ENCODE data around the genes ASB13 and TASOR2.

GRCh38 chr10:4947113-4947630 is 16.0 kb upstream of the AKR1C1 start:
- PRO-cap = no peak

- PRO-cap = no peak
Observed at GRCh38 chr10:4995179-4995654, 8.4 kb downstream of the AKR1C2 start.

GRCh38 chr10:5093048-5093434 is 1.2 kb upstream of the AKR1C3 start:
- PRO-cap = no peak

DNA sequence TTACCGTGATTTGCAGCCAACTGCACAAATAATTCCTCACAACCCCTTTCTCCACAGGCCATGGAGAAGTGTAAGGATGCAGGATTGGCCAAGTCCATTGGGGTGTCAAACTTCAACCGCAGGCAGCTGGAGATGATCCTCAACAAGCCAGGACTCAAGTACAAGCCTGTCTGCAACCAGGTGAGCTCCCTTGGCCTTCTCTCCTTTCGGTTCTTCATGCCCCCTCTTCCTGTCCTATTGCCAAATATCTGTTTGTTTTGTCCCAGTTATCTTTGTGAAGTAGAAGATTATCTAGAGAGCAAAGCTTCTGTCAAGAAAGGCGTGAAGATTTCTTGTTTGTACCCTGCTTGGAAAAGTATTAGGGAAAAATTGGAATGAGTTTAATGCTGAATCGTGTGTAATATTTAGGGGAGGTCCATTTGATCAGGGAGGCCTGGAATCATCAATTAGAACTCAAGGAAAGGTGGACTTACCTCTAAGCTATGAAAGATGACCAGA is 5.1 kb downstream of the AKR1C3 start:
- PRO-cap = no peak

DNA sequence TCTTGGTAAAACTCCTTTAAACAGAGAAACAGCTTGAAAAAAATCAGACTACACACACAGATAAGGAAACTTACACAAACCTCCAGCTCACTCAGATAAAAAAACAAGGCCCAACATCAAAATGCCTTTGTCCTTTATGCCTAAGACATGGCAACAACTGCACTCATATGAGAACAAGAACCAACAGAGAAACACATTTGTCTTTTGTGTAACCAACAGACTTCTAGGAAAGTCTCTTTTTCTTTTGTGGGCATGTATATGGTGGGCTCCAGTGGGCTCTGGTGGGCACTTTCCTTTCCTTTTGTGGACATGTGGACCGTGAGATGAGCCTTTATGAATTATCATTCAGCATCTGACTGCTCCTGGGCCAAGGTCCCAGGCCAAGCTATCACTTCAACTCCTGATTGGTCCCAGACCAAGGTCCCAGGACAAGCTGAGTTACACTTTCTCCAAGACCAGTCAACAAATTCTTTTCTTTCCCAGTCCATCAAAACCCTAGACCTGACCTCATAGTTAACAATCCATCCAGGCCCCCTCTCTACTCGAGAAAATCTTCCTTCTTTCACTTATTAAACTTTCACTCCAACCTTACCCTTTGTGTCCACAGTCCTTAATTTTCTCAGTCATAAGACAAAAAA is 1.1 kb downstream of the AKR1C8 start:
- PRO-cap = no peak

GRCh38 chr10:5404309-5404653 is 347 bp downstream of the TUBAL3 start:
- PRO-cap = no peak

DNA sequence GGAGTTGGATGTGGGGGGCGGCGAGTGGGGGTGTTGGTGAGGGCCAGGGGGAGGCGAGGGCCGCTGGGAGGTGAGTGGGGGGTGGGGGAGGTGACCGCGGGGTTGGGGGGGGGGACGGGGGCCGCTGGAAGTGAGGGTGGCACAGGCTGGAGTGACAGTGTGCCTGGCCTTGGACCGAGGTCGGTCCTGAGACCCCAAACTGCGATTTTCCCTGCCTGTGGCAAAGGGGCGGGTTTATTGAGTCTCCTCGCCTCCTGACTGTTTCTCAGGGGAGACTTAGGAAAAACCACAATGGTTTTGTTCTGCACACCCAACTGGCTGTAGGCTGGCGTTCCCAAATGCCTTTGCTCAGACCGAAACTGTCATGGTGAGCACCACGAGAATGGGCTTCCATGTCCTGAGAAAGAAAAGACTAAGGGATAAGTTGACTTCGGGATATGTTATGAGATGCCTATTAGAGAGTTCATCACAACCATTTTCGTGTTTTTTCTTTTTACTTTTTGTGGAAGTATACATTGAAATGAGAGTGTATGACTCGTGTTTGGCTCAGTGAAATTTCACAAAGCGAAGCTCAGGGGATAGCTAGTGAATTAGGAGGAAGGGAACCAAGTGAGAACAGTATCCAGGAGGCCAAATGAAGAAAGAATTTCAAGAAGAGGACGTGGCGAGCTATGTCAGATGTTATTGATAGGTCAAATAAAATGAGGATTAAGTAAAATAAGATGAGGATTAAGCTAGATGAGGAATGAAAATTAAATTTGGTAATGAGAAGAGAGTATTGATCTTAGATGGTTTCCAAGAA is 777 bp downstream of the NET1 start:
- PRO-cap = no peak

DNA sequence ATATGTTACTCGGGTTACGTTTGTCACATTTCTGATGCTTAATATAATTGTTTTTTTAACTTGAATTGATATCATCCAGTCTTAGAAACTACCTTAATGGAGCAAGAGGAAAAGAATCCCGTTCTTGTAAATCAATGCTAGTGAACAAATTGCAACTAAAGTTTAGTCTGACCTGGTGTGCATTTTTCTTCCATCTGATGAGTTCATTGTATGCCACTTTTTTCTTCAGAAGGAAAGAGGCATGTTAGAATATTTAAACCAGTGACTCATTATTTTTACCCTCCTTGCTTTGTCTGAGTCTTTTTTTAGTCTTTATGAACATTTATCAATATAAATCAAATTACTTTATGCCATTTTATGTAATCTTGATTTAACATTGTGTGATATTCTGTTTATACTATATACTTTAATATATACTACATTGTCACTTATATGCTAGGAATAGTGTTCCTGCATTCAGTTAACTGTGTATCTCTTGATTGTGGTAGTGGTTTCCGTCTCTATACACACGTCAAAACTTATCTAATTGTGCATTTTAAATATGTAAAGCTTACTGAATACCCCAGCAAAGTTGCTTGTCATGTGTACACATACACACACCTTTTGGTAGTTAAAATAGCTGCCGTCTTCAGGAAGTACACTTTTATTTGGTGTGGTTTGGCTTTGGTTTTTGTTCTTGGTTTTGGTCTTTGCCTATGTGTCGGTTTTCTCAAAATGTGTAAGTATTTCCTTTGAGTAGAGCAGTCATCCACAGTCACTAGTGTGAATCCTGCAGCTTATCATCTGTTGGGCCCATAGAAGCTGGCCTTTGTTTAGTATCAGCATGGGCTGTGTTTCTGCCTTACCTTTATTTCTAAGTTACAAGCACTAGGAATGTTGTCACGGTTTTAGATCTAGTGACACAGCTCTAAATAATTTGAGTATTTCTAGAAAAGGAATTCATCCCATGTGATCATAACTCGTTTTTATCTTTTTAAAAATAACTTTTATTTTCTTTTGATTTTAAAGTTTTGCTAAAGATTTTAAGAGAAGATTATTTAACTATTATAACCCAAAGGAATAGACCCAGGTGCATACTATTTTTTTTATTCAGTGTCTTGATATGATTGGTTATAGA is 35.1 kb downstream of the NET1 start:
- PRO-cap = no peak

- PRO-cap = no peak
Observed at GRCh38 chr10:5476679-5477937, 22.3 kb downstream of the CALML5 start.

DNA sequence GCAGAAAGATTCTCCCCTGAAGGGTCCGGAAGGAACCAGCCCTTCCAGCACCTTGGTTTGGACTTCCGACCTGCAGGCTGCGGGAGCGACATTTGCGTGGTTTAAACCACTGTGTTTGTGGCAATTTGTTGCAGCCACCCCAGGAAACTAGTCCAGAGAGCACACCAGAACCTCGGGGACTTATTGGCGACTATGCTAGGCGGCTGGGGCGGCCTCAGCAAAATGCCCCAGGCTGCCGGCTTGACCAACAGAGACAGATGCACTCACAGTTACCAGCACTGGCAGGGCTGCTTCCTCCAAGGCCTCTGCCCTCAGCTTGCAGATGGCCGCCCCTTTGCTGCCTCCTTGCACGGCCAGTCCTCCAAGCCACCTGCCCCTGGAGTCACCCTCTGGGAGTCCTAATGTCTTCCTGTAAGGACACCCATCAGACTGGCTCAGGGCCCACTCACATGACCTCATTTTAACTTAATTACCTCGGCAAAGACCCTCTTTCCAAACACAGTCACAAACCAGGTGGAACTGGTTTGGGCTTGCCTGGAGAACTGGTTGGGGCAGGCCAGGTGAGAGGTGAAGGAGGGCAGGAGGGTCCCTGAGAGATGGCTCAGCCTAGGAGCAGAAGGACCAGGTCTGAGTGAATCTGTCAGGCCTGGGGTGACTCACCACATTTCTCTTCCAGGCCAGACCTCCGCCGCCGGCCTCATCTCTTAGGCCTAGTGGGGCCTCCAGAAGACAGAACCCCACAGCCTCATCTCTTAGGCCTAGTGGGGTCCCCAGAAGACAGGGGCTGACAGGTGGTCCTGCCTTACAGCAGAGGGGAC is 26.2 kb downstream of the CALML3 start:
- PRO-cap = no peak

GRCh38 chr10:5584921-5585502 is 60.3 kb downstream of the CALML3 start:
- PRO-cap = no peak

DNA sequence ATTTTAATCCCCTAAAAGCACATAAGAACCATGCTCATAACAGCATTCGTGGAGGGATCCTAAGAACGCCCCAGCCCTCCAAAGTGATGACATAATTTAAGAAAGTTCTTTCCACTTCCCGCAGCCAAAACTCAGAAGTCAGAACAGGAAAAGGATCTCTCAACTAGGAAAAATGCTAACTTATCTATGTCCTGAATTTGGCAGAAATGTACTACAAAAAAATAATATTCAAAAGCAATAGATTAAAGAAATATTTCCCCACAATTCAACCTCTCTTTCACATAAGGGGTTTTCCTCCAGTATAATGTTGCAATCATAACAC is 23.1 kb downstream of the ASB13 start:
- PRO-cap = no peak

- PRO-cap = unidirectional peak, minus-strand start at chr10:5666551
Observed at GRCh38 chr10:5665862-5666878, at the start of gene ASB13. Gene ASB13 (minus strand): TSS chr10:5666595.

- PRO-cap = bidirectional peak, plus-strand start at chr10:5684848, minus-strand start at chr10:5684586
Observed at GRCh38 chr10:5684284-5684926, at the start of gene TASOR2. Gene TASOR2 (plus strand): TSS chr10:5684838.

DNA sequence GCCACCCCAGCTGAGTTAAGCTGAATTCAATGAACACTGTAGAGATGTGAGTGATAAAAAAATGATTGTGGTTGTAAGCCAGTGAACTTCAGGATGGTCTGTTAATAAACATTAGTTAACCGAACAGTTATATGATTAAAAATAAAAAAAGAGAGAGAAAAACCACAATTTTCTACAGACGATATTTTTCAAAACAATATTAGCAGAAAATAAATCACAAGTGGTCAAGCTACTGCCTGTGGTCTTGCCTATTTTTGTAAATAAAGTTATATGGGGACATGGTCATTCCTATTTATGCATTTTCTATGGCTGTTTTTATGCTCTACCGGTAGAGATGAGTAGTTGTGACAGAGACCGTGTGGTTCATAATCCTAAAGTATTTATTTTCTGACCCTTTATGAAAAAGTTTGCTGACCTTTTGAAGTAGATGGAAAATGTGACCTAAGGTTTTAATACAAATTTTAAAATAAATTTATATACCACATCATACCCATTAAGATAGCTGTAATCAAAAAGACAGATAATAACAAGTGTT is 13.7 kb downstream of the TASOR2 start:
- PRO-cap = no peak

- PRO-cap = no peak
Observed at GRCh38 chr10:5725761-5726363, 41.2 kb downstream of the TASOR2 start.

- PRO-cap = no peak
Observed at GRCh38 chr10:5832991-5833429, 19.8 kb upstream of the GDI2 start.

DNA sequence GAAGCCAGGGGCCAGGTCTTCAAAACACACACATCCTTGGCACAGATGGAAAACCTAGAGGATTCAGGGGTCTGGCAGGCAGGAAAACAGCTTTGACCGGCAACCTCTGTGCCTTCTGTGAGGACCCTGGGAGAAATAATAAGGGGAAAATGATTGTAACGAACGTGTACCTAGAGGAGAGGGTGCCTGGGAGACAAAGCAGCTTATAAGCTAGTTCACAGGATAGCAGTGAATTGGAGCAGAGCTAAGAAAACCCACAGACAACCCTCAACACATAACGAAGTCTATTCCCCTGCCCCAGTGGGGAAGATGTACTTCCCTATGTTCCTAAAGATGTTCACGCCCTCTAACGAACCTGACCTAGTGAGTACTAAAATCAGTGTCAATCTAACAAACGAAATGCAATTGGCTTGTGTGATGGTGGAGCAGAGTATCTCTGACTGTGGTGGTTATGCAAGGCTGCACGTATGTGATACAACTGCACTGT is 1.5 kb downstream of the ANKRD16 start:
- PRO-cap = no peak

DNA sequence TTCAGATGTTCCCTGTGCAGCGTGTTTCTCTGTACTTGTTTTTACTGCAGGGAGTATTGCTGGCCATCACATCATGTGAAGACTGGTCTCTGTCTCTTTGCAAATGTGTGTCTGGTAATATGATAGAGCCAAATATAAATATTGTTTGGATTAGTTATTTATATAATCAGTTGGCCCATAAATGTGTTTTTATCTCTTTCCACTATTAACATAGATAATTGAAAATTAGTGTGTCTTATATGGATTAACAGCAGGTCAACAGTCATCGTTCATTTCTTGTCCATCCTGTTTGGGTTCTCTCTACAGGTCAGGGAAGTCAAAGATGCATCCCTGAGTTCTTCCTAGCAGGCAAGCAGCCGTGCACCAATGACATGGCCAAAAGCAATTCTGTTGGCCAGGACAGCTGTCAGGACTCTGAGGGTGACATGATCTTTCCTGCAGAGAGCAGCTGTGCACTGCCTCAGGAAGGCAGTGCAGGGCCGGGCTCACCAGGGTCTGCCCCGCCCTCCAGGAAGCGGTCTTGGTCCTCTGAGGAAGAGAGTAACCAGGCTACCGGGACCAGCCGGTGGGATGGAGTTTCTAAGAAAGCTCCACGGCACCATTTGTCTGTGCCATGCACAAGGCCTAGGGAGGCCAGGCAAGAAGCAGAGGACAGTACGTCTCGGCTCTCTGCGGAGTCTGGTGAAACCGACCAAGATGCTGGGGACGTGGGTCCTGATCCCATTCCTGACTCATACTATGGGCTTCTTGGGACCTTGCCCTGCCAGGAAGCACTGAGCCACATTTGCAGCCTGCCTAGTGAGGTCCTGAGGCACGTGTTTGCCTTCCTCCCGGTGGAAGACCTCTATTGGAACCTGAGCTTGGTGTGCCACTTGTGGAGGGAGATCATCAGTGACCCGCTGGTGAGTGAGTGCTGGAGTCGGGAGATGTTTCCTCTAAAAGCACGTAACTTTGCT is 16.0 kb downstream of the FBH1 start:
- PRO-cap = no peak

- PRO-cap = no peak
Observed at GRCh38 chr10:5975944-5976539, 1.3 kb downstream of the IL15RA start.